Epithelial cell of proximal tubule (primary cell): ENCODE data around the genes PKN3 and CRAT.

GRCh38 chr9:128690816-128691323 lies 1.8 kb downstream of the SET start:
- RAMPAGE, long total RNA = no peak
- RRBS = no CpG with 5 or more reads among the region's 9 CpGs

DNA sequence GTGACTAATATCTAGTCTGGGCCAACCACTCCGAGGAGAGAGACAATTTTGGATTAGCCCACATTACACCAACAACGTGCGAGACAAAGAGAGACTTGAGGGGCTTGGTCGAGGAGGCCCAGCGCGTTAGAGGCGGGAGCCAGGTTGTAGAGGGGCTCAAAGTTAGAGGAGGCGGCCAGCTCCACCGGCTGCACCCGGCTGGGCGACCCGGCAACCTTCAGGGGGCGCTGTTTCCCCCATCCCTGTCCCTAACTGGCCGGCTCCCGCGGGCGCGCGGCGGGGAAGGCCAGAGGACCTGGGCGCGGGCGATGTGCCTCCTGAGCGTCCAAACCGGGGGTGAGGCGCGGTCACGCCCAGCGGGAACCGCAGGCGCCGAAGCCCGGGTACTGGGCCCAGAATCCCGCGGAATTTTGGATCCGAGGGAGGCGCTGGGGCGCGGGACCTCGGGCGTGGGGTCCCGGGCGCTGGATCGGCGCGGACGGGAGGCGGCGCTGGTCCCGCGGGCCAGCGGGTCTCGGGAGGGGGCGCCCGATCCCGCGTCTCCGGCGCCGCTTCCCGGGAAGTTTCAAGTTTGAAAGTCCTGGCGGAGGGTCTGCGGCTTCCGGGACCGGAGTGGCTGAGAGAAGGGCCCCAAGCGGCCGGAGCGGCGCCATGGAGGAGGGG lies at the start of gene PKN3:
TSS of gene PKN3 (plus strand) at position 239 of the 663 bp plus-strand sequence.
- RAMPAGE, long total RNA = no peak
- RRBS = under 1% methylated on average over 48 of the region's 69 CpGs

DNA sequence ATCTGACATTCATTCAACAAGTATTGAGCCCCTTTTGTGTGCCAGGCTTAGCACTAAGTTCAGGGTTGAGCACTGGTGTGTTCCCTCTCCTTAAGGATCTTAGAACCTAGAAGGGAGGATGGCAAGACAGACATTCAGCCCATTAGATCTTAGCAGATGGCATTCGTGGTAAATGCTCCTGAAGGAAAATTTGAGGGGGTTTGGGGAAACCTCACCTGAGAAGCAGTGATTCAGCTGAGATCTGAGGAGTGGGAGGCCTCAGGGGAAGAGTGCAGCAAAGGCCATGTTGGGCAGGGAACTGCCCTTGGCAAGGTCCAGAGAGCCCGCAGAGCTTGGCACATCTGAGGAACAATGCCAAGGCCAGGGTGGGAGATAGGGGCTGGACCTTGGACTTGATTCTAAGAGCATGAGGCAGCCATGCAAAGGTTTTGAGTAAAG lies 5.8 kb downstream of the TBC1D13 start:
- RAMPAGE, long total RNA = no peak
- RRBS = no CpG with 5 or more reads among the region's 2 CpGs

DNA sequence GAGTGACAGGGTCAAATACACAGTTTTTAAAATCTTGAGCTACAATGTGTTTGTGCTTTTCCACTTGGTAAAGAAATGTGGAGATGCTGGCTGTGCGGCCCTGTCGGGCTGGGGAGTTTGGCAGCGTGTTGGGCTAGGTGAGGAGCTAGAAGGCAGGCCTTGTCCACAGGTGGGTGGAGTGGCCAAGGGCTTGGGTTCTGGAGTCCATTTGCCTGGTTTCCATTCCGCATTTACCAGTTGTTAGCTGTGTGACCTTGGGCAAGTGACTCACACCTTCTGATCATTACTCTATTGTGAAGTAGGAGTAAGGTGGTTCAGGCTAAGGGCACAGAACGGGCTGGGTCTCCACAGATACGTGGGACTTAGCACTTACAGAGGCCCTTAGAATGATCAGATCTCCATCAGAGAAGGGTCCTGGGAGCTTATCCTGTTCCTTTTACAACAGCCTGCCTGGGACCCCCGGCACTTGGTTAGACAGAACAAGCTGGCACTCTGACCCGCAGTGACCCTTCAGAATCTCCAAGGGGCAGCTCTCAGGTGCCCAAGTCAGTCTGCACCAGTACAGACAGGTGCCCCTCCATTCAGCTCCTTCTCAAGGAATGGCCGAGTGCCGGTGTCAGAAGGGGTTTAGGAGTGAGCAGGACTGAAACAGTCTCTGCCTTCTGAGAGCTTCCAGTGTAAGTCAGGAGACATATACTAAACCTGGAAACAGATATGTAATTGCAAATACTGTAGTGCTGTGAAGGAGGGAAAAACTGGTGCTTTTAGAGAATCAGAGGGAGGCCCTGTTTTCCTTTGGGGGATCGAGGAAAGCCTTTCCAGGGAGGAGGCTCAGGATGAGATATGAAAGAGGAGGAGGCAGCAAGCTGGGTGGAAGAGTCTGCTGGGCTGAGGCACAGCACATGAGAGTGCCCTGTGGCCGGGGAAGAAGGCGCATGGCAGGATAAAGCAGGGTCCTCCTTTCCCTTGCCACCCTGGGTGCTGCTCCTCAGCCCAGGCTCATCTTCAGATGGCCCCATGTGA lies 6.5 kb downstream of the TBC1D13 start:
- RAMPAGE, long total RNA = no peak
- RRBS = no CpG with 5 or more reads among the region's 13 CpGs

DNA sequence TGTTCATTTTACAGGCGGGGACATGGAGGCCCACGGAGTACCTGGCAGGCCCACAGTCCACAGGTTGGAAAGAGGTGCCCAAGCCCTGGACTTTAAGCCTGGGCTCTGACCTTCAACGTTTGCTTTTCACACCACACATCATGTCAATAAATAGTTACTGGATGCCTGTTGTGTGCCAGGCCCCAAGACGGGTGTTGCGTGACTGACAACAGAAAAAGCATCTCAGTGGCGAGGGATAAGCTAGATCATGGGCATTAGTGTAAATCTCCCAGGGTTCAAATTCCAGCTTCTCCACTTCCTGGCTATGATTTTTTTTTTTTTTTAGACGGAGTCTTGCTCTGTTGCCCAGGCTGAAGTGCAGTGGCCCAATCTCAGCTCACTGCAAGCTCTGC lies 1.6 kb downstream of the KYAT1 start:
- RAMPAGE, long total RNA = no peak
- RRBS = no CpG with 5 or more reads among the region's 7 CpGs

- RAMPAGE, long total RNA = no peak
- RRBS = no CpG with 5 or more reads among the region's 47 CpGs
Measured at GRCh38 chr9:128908291-128909176, 12.2 kb upstream of the PHYHD1 start.

DNA sequence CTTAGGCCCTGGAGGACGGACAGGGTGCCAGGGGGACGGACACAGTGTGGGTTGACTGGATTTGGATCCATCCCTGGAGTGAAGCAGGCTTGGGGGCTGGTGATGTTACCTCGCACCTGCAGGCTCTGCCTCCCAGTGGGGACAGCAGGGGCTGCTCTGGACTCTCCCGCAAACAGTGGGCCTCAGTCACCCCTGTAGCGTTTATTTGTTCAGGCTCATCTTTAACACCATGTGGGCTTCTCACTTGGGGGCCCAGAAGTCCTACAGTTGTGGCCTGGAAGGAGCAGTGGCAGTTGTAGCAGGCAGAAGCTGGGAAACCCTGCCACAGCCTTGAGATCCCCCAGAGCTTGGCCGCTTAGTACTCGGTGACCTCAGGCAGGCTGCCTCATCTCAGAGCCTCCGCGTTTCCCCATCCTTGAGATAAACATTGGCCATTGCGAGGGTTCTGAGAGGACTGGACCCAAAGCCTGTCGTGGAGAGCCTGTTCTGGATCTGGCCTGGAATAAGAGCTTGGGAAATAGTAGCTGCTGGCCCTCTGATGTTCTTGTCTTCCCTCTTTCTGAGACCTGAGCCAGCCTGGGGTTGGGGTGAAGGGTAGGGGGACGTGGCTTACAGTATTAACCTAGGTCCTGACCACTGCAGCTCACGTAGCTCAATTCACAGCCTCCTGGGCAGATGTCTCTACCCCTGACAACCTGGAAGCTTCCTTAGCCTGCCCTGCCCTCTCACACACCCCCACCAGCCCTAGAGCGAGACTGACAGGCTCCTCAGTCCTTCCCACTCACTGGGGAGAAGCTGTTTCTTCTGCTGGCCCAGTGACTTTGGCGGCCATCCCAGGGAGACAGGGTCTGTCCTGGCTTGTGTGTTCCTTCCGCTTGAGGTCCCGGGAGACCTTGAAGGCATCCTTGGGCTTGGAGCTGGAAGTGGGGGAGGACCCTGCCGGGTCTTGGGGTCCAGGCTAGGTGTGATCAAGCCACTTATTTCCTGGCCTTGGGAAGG lies 1.4 kb downstream of the MIGA2 start:
- RAMPAGE, long total RNA = no peak
- RRBS = 55% methylated on average over 2 of the region's 18 CpGs

- RAMPAGE, long total RNA = no peak
- RRBS = 89% methylated on average over 2 of the region's 15 CpGs
Measured at GRCh38 chr9:129094744-129095317, 13.9 kb downstream of the DOLPP1 start.

- RAMPAGE, long total RNA = no peak
- RRBS = 1% methylated on average over 41 of the region's 63 CpGs
Measured at GRCh38 chr9:129110256-129110831, at the start of gene CRAT. Gene CRAT, minus strand, starts transcription at chr9:129110793.

DNA sequence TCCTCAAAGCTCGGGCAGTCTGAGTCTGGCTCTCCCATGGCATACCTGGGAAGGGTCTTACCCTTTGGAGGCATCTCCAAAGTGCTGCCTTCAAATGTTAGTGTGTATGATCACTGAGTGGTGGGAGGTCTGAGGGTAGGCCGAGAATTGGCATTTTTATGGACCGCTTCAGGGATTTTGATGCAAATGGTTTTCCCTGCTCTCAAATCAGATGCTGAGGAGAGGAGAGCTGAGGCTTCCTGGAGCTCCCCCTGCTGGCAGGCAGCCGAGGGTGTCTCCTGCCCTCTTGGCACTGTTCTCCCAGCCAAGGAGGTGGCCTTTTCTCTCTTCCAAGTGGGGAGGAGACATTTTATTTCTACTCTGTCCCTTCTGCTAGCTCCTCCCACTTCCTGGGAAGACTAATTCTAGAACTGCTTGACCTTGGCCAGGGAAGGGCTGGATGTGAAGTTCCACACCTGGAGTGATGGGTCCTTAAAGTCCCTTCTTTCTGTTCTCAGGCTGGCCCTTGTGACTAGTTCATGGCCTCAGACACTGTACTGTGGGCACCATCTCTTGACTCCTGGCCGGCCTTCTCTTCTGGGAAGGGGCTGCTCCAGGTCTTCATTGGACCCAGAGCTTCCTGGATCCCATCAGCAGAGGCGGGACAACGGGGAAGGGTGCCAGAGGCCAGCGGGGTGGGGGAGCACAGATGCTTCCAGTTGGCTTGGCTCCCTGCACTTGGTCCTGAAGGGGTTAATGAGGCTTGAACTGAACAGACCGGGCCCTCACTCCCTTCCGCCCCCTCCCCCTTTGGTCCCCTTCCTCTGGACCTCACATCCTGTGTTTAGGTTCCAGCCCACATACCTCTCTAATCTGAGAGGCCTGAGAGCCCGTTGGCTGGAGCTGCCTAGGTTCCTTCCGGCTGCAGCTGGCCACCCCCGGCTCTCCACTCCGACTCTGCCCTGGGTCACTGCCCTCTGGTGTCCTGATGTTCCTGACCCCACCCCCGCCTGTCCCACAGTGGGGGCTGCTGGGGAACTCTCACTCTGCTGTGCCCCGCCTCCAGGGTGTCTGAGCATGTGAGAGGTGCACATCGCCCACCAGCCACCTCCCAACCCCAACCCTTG lies 32.0 kb downstream of the PTPA start:
- RAMPAGE, long total RNA = no peak
- RRBS = no CpG with 5 or more reads among the region's 17 CpGs

GRCh38 chr9:129147332-129147760 lies 30.7 kb downstream of the IER5L start:
- RAMPAGE, long total RNA = no peak
- RRBS = no CpG with 5 or more reads among the region's 9 CpGs

- RAMPAGE, long total RNA = no peak
- RRBS = under 1% methylated on average over 22 of the region's 48 CpGs
Measured at GRCh38 chr9:129178383-129178867, 364 bp upstream of the IER5L start.

- RAMPAGE, long total RNA = no peak
- RRBS = no CpG with 5 or more reads among the region's 4 CpGs
Measured at GRCh38 chr9:129182115-129182531, 4.1 kb upstream of the IER5L start.

DNA sequence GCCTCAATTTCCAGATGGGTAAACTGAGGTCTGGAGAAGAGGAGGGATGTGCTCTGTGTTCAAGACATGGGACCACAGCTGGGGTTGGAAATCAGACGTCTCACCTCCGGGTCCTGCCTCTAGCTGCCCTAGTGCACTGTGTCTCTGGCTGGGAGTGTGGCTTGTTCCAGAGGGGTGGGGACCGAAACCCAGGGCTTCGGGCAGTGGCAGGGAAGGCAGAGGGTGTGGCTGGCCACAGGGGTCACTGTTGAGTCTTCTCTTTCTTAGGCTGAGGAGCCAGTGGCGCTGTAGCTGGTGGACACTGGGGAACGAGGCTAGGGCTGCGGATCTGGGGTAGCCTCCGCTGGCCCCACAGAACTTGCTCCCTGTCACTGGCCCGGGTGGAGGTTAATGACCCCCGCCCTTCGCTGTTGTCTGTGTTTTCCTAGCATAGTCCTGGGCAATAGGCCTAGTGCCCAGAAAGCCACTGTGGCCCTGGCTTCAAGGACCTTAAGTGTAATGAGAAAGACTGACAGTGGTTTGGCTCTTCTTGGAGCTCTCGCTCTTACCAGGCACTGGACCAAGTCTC lies 4.6 kb upstream of the IER5L start:
- RAMPAGE, long total RNA = no peak
- RRBS = no CpG with 5 or more reads among the region's 12 CpGs

DNA sequence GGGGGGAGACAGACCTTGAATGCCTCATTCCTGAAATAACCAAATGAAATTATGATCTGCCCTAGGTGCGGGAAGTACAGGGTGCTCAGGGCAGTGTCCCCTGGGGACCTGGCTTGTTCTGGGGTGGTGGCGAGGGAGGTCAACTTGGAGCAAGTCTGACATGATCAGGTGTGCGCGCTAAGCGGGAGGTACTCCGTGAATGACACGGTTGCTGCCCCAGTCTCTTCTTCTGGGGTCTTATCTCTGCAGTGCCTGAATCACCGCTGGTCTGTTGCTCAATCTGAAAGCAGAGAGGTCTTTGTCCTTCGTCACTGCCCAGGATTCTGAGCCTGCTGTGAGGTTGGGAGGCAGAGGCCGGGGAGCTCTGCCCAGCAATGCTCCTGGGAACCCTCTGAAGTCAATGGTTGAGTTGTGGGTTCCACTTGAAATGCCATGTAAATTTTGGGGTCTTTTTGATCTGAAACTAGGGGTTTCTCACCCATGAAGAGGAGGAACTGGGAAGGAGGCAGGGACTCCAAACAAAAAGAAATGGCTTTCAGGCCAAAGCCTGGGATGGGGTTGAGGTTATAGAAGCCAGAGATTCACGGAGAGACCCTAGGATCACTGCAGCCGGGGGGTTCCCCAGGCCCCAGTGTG lies 51.6 kb upstream of the IER5L start:
- RAMPAGE, long total RNA = no peak
- RRBS = no CpG with 5 or more reads among the region's 12 CpGs

DNA sequence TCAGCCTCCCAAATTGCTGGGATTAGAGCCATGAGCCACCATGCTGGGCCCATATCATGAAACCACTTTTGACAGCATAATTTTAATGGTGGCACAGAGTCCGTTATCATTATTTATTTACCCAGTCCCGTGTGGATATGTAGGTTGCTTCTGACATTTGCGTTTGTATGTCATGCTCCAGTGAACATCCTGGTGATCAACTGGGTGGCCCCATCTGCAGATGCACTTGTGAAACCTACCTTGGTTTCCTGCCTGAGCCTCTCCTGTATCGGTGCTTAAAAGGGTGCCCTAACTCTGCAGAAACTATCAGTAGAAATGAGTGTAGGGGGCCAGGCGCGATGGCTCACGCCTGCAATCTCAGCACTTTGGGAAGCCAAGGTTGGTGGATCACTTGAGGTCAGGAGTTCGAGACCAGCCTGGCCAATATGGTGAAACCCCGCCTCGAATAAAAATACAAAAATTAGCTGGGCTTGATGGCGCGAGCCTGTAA lies 92.1 kb upstream of the IER5L start:
- RAMPAGE, long total RNA = no peak
- RRBS = no CpG with 5 or more reads among the region's 12 CpGs

DNA sequence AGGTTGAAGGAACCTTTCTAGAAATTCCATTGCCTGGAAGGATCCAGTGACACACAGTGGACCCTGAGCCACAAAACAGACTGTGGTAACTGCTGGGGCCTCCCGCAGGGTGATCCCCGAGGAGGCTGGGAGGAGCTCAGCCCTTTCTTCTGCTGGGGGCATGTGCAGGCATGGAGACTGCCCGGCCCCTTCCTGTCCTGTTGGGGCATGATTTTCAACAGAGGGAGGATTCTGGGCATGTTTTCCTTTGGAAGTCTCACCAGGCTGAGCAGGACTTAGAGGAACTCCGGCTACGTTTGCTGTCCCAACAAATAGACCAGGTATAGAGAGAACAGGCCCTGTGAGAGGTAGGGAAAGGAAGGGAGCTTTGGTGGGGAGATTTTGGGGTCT lies 154.1 kb upstream of the IER5L start:
- RAMPAGE, long total RNA = no peak
- RRBS = 100% methylated on average over 1 of the region's 5 CpGs

DNA sequence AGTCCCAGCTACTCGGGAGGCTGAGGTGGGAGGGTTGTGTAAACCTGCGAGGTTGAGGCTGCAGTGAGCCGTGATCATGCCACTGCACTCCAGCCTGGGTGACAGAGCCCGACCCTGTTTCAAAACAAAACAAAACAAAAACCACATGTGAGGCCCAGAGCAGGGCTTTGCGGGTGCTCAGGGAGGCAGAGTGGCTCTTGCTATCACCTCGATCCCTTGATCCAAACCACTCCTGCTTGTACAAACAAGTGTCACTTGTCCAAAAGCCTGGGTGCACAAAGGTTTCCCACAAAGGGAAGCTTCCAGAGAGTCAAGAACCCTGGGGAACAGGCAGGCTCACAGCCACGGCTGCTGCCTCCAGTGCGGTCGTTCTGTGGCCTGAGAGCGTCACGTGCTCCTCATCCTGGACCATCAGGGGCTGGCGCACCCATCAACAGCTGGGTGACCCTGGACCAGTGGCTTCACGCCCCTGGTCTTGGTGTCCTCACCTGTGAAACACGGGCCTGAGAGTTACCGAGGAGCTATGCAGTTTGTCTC lies 162.7 kb downstream of the C9orf50 start:
- RAMPAGE, long total RNA = no peak
- RRBS = no CpG with 5 or more reads among the region's 15 CpGs

GRCh38 chr9:129490560-129490963 lies 130.3 kb downstream of the C9orf50 start:
- RAMPAGE, long total RNA = no peak
- RRBS = no CpG with 5 or more reads among the region's 5 CpGs

DNA sequence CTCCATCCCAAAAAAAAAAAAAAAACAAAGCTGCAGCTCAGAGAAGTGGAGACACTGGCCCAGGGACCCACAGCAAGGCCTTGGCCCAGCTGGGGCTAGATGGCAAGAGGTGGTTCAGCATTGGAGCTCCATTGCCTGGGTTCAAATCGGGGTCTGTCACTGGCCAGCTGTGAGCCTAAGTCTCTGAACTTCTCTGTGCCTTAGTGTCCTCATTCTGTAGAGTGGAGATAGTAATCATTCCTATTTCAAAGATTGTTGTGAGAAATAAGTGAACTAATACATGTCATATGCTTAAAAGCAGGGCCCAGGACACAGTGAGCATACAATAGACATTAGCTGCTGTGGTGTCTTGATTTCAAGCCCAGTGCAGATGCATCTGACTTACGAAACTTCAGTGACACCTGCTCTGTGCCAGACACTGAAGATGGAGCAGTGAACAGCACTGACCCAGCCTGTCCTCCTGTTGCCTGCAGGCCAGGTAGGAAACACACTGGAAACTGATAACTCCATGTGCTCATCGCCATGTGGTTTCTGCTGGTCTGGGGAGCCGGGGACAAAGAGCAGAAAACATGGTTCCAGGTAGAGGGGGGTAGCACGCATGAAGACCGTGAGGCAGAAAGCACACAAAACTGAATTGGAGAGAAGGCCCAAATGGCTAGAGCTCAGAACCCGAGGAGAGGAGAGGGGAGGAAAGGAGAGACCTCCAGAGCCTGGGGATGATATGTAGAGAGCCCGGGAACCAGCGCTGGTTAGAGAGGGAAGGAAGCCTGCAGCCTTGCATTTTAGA lies 127.6 kb downstream of the C9orf50 start:
- RAMPAGE, long total RNA = no peak
- RRBS = no CpG with 5 or more reads among the region's 9 CpGs